Myometrial cell (primary cell): Measurements from ENCODE around the gene RFC3.

DNA sequence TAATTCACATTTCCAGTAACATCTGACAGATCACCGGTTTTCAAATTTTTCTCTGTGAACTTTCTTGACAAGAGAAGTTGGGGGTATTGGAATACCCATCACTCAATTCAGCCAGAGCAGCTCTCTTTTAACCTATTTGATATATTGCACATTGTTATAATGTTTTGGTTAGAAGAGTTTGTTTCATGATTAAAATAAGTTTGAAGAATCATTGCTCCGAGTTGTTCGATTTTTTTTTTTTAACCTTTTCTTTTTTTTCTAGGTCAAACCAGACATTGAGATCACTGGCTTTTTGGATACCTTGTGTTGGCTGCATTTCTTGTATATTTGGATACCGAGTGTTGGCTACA, 42.8 kb downstream of the PDS5B start:
- RAMPAGE, long total RNA: no peak

DNA sequence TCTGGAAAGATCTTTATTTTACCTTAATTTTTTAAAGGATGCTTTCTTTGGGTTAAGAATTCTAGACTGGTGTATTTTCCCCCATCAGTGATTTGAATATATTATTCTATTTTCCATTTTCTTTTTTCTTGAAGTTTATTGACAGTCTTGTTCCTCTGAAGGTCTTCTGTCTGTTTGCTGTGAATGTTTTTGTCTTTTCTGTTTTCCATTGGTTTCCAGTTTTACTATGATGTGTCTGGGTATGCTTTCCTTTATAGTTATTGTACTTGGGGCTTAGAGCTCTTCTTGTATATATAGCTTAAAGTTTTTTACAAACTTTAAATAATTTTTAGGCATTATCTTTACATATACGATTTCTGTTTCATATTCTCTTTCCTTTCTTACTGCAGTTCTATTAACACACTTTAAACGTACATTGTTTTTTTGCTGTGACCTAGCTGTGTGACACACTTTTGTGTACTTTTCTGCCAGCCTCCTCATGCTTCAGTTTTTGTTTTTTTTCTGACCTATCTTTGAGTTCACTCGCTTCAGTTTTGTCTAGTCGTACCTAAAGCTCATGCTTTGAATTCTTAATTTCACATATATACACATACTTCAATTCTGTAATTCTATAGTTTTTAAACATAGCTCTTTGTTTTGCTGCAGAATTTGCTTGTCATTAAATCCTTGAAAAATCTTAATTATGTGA, 150.2 kb downstream of the PDS5B start:
- RAMPAGE, long total RNA: no peak

- RAMPAGE, long total RNA: no peak
Measured at GRCh38 chr13:32753262-32753742, 167.1 kb downstream of the PDS5B start.

GRCh38 chr13:32807201-32807488, 209.1 kb upstream of the KL start:
- RAMPAGE, long total RNA: no peak

DNA sequence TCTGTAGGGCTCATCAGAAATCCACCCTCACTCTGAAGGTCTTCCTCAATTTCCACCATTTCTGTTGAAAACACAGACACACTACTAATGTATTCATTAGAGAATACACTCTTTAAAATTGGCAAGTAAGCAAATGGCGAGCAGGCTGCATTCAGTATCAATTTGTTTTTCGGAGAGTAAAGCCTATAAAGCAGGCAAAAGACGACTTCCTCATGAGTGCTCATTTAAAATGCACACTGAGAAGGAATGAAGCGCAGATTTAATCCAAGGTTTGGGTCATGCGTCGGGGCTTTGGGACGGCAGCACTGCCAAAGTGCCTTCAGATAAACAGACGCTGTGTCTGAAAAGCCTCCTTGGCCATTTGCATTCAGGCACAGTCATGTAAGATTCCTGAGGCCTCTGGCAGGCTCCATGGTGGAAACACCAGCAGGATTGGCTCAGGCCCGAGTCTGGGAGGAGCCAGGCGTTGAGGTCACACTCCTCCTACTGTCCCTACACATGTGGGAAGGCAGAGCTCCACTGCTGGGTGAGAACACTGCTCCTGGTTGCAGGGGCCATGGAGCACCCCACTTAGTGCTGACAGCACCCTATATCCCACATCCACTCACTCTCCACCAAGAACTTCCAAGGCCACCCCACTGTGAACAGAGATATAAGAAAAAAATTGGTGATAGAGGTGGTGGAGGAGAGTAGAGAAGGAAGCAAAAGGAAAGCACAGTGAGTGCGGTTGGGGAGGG, 113.4 kb upstream of the KL start:
- RAMPAGE, long total RNA: no peak

DNA sequence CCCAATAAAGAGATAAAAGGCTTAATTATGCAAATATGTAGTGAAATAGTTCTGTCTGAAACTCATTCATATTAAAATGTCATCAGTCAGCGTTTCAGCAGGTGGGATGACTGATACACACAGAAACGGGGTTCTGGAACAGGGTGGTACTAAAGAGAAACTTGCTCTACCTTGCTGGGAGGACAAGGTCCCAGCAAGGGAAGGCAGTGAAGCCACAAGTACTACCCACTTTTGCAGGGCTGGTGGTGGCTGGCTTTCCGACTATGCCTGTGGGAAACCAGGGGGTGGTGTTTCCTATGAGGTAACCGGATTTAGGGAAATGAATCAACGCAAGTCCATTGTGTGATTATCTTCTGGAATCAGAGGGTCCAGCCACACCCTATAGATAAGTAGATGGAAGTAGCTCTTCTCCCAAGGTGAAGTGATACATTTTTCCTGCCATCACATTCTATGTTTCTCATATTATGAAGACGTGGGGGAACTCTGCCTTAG, 76.3 kb downstream of the KL start:
- RAMPAGE, long total RNA: no peak

DNA sequence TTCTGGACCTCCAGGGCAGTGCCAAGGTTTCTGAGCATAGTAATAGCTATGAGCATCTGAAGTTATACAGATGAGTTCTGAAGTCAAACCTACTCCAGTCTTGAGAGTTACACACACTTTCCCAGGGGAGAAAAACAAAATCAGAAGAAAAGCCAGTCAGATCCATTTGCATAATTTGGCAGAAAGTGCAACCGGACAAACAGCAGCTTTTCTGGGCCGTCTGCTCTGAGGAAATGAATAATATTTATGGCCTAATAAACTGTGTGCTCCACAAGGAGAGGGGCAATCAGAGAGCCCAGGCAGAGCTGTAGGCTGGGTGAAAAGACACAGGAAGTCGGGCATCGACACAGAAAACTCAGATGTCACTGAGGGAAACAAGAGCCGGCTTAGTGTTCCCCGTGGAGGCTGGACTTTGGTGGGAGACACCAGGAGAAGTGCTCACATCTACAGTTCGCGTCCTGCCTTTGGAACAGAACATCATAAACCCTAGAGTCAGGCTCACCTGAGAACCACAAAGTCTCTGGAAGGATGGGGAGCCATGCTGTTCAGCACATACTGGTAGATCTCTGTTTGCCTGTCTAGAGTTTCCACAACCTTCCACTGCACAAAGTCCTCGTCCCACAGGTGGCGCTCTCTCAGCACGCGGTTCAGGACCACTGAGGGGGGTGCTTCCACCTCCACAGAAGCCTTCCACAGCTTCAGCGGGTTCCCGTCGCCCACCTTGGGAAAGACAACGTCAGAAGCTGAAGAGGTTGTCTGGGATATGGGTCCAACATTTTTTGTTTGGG, 93.3 kb downstream of the KL start:
- RAMPAGE, long total RNA: no peak

GRCh38 chr13:33251133-33251657, 34.4 kb downstream of the STARD13 start:
- RAMPAGE, long total RNA: no peak

DNA sequence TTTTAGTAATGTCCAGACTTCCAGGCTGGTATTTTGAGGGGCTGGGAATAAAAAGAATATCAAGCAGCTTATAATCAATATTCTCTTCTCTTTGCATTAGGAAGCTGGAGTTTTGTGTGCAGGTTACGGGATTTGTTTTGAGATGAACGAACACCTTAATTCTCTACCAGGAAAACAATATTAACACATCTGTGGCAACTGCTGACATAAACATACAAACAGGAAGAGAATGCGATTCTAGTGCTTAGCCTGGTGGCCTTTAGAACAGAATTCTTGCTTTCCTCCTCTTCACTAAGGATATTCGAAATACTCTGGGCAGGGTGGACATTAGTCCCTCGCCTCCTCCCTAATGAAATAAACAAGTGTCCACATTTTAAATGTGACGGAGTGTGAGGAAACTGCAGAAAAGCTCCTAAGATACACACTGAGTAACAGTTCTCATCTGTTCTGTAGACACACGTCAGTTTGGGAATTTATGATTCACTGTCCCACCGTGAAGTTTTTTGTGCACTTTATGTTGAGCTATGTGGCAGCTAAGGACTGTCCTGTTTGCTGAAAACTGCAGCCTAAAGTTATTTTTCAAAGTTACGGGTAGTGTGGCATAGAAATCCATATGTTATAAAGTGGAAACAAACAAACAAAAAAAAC, 677 bp downstream of the STARD13 start:
- RAMPAGE, long total RNA: no peak

GRCh38 chr13:33317387-33317894, 31.9 kb upstream of the STARD13 start:
- RAMPAGE, long total RNA: no peak

GRCh38 chr13:33322086-33322820, 36.7 kb upstream of the STARD13 start:
- RAMPAGE, long total RNA: no peak

DNA sequence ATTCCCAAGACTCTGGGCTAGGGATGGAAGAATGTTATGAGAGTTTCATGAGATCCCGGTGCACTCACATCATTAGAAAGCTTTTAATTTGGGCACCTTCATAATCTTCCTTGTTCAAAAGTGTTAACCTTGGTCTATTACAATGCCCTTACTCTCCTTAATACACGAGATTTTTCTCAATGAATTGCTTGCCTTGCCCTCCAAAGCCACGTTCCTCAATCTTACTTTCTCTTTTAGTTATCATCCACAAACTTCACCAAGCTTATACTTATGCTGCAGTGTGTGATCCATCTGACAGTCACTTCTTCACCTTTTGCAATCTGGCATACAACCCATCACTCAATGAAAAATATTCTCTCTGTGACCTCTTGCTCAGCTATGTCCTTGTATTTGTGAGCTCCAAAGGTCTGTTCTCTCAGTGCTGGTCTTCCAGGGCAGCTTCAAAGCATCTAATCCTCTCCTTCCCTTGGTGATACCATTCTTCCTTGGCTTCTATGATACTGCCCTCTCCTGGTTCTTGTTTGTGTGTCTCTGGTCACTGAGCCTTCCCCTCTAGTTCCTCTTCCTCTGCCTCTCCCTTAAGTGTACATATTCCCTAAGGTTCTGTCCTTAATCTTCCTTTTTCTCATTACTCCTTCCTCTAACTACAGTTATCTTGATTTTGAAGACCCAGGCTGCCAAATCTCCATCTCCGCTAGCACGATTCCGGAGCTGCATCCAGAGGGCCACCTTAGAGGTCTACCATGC, 202.2 kb upstream of the STARD13 start:
- RAMPAGE, long total RNA: no peak

DNA sequence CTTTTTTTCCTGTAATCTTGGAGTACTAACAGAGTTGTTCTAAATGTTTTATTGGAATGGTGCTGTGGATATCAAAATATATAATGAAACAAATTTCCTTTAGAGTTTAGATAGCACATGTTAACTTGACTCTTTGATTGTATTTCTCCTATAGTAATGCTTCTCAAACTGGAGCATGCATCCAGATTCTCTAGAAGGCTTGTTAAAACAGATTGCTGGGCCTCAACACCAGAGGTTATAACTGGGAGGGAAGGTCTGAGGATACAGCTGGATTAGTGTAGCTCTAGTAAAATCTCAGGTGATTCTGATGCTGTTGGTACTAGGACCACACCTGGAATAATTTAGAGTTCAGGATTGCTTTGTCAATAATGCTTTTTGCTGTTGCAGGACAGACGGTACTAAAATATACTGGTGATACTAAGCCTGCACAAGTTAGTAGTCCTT, 258.0 kb upstream of the STARD13 start:
- RAMPAGE, long total RNA: no peak

DNA sequence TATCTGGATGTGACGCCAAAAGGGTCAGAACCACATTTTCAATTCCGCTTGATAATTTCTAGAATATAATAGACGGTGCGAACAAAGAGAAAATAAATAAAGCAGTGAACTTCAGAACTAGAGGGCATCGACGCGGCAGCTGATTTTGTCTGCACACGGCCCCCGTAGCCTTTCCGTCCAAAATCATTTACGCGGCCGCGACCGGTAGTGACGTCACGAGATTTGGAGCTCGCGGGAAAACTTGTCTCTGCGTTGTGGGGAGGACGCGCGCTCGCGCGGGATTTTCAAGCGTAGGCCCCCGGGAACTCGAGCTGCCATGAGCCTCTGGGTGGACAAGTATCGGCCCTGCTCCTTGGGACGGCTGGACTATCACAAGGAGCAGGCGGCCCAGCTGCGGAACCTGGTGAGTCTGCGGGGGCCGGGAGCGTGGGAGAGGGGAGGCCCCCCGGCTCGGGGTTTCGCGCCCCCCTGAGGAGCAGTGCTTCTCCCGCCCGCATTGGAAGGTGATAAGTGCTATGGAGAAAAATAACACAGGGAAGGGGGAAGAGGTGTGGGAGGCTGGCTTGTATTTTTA, at the start of gene RFC3:
RFC3 (plus strand) TSS at position 287 of the 574 bp plus-strand sequence.
- RAMPAGE, long total RNA: start-site peak on the plus strand centred at position 294 of the sequence, 97 bp wide, 199 and 163 reads in 2 replicates

GRCh38 chr13:34156684-34157617, 339.0 kb downstream of the RFC3 start:
- RAMPAGE, long total RNA: no peak

GRCh38 chr13:34201700-34202073, 383.7 kb downstream of the RFC3 start:
- RAMPAGE, long total RNA: no peak

DNA sequence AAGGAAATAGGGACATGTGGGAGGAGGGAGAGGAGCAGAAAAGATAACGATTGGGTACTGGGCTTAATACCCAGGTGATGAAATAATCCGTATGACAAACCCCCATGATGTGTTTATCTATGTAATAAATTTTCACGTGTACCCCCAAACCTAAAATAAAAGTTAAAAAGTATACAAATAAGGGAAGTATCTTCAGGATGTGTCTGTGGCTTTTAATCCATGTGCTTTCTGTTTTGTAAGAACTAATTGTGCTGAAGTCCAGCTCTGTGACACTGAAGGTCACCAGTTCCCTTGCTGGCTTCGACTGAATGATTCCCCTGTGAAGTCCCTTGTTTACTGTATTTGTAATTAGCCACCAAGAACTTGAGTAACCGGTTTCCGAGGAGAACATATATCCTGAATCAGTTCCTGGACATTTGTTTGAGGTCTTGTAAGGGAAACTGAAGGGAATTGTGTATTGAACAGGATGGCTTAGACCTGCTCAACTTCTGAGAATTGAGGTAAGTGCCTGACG, 529.7 kb downstream of the RFC3 start:
- RAMPAGE, long total RNA: no peak

DNA sequence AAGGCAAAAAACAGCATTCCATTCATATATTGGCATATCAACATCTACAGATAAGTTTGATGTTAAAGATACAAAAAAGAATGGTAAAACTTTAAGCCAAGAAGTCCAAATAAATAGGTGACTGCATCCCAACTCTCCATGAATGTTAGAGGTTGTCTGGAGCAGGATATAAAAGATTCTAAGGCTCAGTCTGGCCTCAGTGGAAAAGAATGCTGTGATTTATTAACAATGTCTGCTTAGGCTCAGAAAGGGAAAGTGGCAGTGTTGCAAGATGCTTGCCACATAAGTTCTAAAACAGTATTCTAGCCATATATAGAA, 179.8 kb upstream of the NBEA start:
- RAMPAGE, long total RNA: no peak

- RAMPAGE, long total RNA: no peak
Measured at GRCh38 chr13:35839895-35840322, 291.3 kb downstream of the DCLK1 start.

DNA sequence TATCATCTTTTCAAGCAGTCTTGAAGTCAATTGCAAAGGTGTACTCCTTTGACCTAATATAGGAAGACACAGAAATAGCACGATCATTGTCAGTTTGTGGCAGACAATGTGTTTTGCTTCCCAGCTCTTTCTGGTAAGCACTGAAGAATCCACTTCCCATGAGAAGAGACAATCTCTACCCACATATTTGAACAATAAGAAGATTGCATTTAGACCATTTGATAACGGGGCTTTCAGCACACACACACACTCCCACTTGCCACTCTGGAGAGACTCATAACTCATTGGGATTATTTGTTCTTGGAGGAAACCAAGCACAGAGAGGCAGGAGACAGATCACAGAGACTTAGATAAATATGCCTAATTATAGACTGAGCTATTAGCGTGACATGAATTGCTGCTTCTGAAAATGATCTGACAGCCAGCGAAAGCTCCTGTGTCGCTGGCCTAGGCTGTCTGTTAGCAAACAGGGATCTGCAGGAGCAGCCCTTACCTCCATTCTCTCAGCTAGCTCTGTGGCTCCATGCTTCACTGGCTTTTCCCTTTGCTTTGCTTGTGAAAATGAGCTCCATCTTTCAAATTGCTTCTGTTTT, 111.3 kb downstream of the CCNA1 start:
- RAMPAGE, long total RNA: no peak